M059J (cell line): ENCODE measurements around a stretch of chr9.

- RAMPAGE, long total RNA: no peak
These were observed 3.9 kb downstream of the TBC1D2 start for GRCh38 chr9:98251580-98251997.

- RAMPAGE, long total RNA: no peak
These were observed 320 bp downstream of the TBC1D2 start for GRCh38 chr9:98255127-98255530.

DNA sequence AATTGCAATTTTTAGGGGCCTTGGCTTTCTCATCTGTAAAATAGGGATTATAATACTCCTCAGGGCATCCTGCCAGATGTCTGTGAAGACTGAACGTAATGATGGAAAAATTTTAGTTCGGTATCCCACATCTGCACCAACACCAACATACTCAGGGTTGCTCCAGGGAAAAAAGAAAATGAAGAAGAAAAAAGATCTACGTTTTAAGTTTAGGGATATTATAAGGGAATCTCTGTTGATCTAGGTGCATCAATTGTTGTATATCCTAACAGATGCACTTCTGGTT is 8.1 kb upstream of the TBC1D2 start:
- RAMPAGE, long total RNA: no peak

DNA sequence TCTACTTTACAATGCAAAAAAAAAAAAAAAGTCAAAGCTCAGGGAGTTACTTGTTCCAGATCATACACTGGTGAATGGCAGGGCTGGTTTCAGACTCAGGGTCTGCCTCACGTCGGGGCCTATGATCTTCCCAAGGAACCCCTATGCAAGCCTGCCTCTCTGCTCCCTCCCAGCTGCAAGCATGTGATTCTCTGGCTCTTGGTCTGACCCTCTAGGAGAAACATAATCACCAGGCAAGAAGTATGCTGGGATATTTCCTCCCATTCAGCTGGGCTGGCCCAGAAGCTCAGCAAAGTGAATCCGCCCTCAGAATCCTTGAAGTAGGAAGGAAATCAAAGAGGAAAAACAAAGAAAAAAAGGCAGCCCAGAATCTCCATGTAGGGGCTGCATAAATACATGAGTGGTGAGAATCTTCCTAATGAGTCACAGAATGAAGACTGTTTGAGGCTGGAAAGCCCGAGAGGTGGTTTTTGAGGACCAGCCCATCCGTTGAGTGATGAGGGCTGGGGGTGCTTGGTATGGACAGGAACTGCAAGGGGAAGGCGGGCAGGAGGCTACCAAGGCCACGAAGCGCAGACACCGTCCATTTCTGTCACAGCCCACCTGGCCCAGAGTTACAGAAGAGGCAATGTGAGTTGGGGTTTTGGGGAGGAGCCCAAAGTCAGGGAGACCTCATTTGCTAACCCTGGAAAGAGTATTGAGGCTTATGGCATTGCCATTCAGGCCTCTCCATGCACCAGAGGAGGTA is 33.6 kb upstream of the TGFBR1 start:
- RAMPAGE, long total RNA: no peak

GRCh38 chr9:99072686-99073009 is 32.3 kb upstream of the TGFBR1 start:
- RAMPAGE, long total RNA: no peak

DNA sequence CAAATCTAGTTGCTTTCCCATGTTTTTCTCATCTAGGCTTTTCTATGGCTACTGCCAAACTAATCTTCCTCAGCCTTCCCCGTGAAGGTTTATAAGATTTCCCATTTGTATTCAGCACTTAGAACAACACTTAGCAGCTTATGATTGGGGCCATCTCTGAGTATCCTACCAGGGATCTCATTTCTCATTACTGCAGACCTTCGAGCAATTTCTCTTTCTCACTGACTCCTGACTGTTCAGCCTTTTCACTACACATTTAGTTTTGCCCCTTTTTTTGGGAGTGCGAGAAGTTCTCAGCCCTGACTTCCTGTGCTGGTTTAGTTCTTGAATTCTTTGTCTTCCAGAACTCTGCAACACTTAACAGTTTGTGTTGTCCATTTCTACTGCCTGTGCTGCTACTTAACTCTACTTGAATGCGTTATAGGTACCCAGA is 2.7 kb downstream of the TGFBR1 start:
- RAMPAGE, long total RNA: no peak

DNA sequence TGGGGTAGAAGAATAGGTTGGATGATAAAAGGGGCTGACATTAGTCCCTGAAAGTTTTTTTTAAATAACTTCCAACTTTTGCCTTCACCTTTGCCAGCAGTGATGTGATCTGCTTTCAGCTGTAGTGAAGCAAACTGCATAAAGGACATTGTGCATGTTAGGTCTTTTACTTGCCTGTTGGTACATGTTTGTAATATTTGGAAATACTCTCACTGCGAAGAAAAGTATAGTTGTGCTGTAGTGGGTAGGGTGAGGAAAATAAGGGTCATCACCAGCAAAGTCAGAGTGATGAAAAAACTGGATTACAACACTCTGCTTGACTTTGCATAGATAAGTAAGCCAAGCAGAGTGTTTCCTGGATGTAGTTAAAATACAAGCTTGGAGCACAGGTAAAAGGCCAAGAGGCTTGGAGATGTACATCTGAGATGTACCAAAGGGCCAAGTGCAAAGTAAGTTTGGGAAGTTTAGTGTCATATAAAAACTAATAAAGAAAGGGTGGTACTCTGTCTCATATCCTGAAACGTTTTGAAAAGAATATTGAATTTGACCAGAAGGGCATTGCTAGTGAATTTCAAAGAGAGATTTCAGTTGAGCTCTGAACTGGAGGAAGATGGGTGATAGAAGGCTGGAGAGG is 16.7 kb downstream of the TGFBR1 start:
- RAMPAGE, long total RNA: no peak

- RAMPAGE, long total RNA: no peak
These were observed 45.9 kb downstream of the TGFBR1 start for GRCh38 chr9:99150672-99151409.

DNA sequence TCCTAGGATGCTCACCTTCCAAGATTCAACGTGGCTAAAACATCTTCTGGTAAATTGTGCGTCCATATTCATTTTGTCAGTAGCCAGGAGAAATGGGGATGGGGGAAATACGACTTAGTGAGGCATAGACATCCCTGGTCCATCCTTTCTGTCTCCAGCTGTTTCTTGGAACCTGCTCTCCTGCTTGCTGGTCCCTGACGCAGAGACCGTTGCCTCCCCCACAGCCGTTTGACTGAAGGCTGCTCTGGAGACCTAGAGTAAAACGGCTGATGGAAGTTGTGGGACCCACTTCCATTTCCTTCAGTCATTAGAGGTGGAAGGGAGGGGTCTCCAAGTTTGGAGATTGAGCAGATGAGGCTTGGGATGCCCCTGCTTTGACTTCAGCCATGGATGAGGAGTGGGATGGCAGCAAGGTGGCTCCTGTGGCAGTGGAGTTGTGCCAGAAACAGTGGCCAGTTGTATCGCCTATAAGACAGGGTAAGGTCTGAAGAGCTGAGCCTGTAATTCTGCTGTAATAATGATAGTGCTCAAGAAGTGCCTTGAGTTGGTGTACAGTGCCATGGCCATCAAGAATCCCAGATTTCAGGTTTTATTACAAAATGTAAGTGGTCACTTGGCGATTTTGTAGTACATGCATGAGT is 47.1 kb downstream of the TGFBR1 start:
- RAMPAGE, long total RNA: no peak

GRCh38 chr9:99210541-99211155 is 11.1 kb downstream of the ALG2 start:
- RAMPAGE, long total RNA: no peak

GRCh38 chr9:99257505-99258609 is 35.8 kb downstream of the SEC61B start:
- RAMPAGE, long total RNA: no peak

DNA sequence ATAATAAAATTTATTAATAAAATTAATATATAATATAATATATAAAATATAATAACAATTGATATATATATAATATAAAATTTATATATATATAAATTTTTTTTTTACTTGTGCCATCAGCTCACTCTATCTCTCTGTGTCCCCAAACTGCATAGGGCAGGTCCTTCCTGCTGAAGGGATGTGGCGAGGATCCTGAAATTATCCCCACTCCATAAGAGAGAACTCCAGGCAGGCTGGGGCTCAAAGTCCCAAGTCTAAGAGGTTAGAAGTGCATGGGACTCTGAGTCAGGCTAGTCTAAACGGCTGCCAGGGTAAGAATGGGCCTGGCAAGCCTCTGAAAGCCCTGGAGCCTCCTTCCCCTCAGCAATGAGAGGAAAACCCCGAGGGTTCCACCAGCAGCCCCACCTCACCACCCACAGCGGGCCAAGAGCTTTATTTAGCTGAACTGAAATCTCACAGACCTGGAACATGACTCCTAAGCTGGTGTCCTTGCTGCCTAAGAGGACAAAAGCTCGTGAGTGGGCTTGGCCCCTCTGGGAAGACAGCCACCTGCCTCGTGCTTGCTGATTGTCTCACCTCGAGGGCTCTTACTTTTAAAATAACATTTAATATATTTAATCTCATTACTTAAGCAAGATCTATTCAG is 135.5 kb downstream of the SEC61B start:
- RAMPAGE, long total RNA: no peak

DNA sequence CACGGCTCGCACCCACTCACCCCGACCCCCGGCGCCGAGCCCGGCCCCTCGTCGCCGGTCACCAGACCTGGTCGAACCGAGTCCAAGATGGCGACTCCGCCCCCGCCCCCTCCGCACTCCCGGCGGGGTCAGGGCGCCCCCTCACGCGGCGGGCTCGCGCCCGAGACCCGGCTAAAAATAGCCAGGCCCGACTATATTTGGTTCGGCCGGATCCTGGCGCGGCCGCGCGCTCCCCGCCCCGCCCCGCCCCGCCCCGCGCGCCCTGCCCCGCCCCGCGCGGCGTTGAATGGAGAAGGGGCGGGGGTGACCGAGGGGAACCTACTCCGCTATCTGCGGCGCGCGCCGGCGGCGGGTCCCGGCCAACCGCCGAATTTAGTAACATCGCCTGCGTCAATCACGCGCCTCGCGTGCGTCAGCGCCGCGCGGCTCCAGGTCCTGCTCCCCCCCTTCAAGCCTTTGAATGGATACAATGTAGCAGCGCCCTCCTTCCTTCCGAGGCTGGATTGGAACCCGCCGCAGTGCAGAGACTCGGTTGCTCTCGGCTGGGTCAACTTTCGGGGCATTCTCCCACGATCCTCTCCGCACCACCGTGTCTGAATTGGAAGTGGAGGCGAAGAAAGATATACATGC is 1.8 kb upstream of the NR4A3 start:
- RAMPAGE, long total RNA: no peak

DNA sequence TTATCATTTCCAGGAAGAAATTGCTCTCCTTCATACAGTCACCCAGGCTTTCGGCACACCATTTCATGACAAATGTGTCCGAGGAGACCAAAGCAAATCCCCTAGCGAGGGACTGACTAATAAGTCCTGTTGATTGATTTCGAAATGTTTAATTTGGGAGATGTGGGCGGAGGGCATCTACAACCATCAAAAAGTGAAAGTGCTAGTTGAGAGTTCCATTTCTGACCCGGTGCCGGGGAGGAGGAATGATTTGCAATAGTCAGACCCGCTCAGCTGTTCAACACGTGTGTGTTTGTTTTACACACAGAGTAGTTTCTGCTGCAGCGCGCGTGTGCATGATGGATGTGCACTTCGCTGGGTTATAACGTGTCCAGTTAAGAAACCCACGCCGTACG is 908 bp upstream of the NR4A3 start:
- RAMPAGE, long total RNA: no peak

DNA sequence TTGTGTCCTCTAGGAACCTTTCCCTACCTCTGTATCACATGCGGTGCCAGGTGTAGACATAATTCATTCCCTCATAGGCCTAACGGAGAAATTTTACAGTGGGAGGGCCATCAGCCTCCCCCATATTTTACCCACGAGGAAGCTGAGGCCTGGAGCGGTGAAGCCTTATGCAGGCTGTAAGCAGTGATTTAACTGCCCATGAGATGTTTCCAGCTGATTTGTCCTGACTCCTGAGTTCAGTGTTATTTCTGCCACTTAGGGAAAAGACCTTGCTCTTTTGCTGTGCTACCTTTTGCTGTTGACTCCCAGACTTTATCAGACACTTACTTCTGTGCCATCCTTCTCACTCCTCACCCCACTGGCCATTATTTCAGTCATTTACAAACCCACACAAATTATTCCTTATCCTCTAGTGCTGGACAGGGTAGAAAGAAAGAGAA is 8.1 kb downstream of the NR4A3 start:
- RAMPAGE, long total RNA: no peak

DNA sequence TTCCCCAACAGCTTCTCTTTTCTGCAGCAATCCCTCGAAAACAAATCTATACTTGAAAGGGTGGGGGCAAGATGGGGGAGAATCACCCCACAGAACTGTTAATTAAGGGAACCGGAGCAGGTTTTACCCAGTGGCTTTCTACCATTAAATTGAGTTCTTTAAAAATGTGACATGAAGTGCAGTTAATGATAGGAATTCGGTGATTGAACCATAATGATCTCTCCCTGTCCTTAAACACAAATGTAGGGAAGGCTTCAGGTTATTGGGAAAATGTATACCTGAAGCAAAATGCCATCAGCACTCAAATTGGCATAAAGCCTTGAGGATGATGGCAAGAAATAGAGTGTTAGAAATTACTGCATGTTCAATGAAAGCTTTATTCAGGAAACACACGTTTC is 9.2 kb downstream of the NR4A3 start:
- RAMPAGE, long total RNA: no peak

GRCh38 chr9:99867922-99868341 is 38.5 kb upstream of the STX17 start:
- RAMPAGE, long total RNA: no peak

GRCh38 chr9:99904253-99904676 is 2.2 kb upstream of the STX17 start:
- RAMPAGE, long total RNA: no peak

- RAMPAGE, long total RNA: no peak
These were observed 96.1 kb downstream of the STX17 start for GRCh38 chr9:100002570-100002894.

GRCh38 chr9:100450540-100451055 is 22.4 kb upstream of the TMEFF1 start:
- RAMPAGE, long total RNA: no peak